Sciatic nerve (tissue), 1 donor: Measurements from ENCODE around the genes AVEN and EMC4.

GRCh38 chr15:31345617-31346463 lies 19.2 kb downstream of the KLF13 start:
- PRO-cap = no peak

DNA sequence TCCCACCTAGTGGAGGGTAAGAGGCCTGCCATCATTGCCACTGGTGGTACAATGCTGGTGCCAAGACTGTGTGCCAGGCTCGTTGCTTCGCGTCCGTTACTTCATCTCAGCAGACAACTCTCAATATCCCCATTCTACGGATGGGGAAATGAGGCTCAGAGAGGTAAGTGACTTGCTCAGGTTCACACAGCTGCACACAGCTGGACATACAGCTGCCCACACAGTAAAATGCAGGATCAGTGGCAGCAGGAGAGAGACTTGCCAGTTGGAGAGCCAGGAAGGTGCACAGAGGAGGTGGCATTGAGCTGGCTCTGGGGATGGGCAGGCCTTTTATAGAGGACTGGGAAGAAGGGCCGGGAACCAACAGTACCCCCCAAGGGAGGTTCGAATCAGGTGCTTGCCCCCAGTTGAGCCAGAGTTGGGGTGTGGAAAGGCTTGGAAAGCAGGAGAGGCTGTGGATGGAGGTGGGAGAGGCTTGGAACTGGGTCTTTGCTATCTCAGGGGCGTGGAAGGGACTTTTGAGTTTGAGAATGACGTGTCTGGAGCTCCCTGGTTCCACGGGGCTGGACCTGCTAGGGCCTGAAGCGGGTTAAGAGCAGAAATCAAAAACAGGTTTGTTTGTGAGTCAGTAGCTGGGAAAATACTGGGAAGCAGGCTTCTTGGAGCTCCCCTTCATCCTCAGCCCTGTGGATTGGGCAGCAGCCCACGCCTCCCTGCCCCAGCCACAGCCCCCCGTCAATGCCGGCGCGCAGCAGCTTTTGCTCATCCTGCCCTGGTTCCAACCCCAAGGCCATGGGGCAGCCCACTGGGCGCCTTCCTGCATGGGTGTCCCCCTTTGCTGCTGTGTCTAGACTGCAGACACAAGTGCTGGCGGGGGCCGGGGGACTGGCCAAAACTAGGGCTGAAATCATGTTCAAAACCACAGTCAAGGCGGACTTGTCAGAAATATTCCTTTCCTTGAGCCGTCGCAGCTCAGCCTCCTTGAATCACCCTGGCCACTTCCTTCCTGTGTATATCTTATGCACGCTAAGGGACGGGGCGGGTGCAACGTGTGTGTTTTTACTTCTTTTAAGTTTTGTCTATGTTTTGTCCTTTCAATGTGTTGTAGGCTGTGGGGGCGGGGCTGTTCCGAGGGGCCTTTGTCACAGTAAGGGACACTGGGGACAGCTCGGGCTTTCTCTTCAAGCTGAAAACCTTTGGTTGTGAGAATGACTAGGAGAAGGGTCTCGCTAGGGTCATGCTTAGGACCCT lies 107.9 kb downstream of the KLF13 start:
- PRO-cap = bidirectional peak, plus-strand start at position 1,123 of the sequence, minus-strand start at position 993 of the sequence

GRCh38 chr15:31484034-31484383 lies 157.4 kb downstream of the KLF13 start:
- PRO-cap = no peak

GRCh38 chr15:31504335-31504746 lies 177.7 kb downstream of the KLF13 start:
- PRO-cap = unidirectional peak, minus-strand start at chr15:31504598

GRCh38 chr15:32671973-32672397 lies 30.5 kb downstream of the SCG5 start:
- PRO-cap = no peak

DNA sequence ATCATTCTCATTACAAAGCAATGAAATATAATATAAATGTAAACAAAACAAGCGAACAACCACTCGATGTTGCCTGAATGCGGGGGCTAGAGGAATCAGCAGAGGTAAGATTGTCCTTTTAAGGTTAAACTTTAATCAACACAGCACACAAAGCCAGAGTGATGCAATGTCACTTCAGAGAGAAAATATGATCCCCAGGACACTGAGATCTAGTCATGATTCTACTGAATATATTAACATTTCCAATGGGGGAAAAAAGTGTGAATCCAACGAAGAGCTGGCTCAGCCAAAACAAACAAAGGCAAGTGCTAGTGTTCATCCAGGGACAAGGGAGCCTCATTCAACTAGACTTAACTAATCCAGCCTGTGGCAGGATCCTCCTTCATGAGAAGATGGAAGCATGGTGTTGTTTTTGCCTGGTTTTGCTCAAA lies 35.7 kb downstream of the SCG5 start:
- PRO-cap = no peak

GRCh38 chr15:32800598-32801023 lies 82.8 kb downstream of the GREM1 start:
- PRO-cap = no peak

GRCh38 chr15:33068569-33069068 lies 125.9 kb downstream of the FMN1 start:
- PRO-cap = unidirectional peak, minus-strand start at chr15:33068750

DNA sequence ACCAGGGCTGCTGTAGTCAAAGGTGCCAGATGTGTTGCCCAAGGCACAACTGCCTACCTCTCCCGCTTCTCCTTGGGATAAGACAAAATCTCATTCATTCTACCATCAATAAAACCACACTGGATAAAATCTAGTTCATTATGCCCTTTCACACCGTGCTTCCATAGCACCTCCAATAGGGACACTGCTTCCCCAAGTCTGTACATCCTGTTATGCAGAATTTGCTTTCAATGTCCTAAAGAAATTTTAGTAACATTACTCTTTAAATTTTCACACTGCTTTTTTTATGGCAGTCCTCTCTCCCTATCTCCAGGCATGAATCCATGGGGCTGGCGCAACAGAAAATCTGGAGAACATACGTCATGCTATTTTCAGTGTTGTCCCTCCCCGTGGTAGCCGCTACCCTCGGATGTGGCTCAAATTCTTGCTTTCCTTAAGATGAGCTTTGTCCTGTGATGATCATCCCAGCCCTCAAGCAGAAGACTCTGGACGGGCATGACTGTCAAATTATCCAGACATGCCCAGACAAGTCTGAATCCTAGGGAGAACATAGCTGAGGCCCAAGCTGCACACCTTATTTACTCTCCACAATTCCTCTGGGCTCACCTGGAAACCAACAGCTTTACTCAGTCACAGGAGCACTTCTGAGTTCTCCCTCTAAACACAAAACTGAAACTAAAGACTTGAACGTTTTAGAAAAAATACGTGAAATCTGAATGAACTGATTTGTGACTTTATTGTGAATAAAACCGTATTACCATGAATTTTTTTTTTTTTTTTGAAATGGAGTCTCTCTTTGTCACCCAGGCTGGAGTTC lies 49.1 kb downstream of the FMN1 start:
- PRO-cap = no peak

- PRO-cap = no peak
Observed at GRCh38 chr15:33148150-33149055, 46.1 kb downstream of the FMN1 start.

DNA sequence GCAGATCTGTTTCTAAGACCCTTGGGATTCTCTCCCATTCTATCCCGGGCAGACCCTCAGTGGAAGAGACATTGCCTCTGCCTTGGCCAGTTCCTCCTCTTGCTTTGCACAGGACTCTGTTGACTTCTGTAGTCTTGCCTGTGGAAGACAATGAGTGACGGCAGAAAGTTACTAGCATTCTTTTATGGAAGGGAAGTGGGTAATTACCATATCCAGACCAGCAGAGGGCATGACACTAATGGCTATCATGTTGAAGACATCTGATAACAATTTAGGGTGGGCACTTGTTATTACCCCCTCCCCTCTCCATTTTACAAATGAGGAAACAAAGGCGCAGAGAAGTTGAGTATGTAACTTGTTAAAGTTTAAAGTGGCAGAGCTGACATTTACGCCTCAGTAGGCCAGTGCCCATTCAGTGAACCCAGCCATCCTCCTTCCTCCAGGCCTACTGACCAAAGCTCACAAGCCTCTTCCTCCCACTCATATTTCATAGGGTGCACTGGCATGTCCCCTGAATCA lies 48.2 kb upstream of the FMN1 start:
- PRO-cap = no peak

GRCh38 chr15:34038889-34039491 lies at the start of gene AVEN:
Gene AVEN (minus strand): TSS chr15:34039204.
- PRO-cap = bidirectional peak, plus-strand start at chr15:34038949, minus-strand start at chr15:34038971; bidirectional peak, plus-strand start at chr15:34039045, minus-strand start at chr15:34039042

DNA sequence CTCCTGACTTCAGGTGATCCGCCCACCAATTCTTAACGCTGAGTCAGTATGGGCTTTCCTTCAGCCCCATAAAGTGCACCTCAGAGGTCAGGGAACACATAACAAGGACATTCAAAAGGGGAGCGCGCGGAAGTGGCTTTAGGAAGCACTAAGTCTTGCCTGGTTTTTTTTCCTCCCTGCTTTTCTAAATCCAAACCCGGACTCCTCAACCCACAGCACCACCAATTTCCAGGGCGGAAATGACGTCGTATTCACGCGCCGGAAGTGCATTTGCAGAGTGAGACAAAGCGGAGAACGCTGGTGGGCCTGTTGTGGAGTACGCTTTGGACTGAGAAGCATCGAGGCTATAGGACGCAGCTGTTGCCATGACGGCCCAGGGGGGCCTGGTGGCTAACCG lies at the start of gene EMC4:
Gene EMC4 (plus strand): TSS at position 267 of the 397 bp plus-strand sequence.
- PRO-cap = bidirectional peak, plus-strand start at position 290 of the sequence, minus-strand start at position 204 of the sequence

GRCh38 chr15:34335042-34335586 lies 2.5 kb downstream of the SLC12A6 start:
- PRO-cap = unidirectional peak, minus-strand start at chr15:34335277

- PRO-cap = no peak
Observed at GRCh38 chr15:34855079-34855452, 59.7 kb upstream of the ACTC1 start.

DNA sequence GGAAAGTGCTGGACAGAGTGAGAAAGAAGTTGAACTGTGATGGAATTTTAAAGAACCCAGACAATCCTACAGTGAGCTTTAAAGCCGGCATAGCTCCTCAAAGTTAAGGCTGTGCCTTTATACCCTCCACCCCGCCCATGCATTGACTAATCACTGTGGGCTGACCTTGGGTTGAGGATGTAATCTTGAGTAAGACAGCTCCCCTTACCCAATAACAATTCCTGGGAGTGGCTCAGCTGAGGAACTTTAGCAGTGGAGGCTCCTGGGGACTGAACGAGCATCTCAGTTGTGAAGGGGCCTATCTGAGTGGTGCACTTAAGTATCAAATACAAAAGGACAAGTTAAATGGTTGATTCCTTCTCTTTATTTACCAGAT lies 35.7 kb upstream of the ZNF770 start:
- PRO-cap = no peak

- PRO-cap = no peak
Observed at GRCh38 chr15:35158691-35159467, 73.8 kb upstream of the NANOGP8 start.

DNA sequence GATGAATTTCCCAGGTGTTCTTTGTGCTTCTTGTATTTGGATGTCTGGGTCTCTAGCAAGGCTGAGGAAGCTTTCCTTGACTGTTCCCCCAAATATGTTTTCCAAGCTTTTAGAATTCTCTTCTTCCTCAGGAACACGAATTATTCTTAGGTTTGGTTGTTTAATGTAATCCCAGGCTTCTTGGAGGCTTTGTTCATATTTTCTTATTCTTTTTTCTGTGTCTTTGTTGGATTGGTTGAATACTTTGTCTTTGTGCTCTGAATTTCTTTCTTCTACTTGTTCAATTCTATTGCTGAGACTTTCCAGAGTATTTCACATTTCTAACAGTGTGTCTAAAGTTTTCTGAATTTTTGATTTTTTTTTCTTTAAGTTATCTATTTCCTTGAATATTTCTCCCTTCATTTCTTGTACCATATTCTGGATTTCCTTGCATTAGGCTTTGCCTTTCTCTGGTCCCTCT lies 188.1 kb downstream of the DPH6 start:
- PRO-cap = no peak

DNA sequence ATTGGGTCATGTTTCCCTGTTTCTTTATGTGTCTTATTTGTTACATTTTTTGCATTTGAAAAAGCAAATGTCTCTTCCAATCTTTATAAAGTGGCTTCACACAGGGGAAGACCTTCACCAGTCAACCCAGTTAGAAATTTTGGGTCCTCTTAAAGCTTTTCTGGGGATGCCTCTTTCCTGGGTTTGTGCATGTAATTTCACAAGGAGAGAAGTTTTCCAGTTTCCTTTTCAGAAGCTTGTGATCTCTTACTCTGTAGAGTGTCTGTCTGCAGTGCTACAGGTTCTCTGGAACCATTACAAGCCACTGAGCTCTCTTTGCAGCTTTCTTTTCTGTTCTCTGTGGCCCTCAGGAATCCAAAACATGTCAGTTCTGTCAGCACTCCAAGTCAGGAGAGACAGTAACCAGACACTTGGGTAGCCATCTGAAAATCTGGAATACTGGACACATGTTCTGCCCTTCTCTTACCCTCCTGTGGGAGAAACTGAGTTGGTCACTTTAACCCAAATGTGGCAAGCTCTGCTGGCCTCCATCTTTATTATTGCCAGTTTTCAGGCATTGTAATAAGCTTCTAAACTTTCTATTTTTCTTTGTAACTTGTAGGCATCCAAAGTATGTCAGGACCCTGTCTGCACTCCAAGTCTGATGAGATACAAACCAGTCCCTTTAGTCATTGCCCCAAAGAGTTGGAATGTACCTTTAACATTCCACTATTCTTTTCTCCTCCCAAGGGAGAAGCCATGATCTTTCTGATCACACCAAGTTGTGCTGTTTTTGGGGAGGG lies 183.8 kb downstream of the DPH6 start:
- PRO-cap = no peak

DNA sequence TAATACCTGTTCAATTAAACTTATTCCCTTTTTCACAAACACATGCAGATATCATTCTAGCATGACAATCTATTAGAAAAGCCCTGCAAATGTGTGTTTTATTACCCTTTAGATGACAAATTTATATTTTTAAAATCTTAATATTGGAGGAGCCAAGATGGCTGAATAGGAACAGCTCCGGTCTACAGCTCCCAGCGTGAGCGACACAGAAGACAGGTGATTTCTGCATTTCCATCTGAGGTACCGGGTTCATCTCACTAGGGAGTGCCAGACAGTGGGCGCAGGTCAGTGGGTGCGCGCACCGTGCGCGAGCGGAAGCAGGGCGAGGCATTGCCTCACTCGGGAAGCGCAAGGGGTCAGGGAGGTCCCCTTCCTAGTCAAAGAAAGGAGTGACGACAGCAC lies 384.2 kb upstream of the CDIN1 start:
- PRO-cap = no peak